Kidney epithelial cell (primary cell): Measurements from ENCODE around the genes EMILIN1, CGREF1 and ZNF513.

DNA sequence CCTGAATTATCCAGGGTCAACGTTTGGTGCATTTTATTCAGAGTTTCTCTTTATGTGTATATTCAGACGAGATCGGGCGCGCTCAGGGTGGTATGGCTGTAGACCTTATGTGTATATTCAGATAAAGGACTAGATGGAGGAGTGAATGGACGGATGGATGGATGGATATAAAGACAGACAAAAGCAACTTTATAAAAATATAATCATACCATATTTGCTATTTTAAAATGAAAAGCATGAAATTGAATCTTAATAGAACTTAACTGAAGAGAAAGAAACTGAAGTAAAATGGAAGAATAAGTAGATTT, 9.2 kb downstream of the FAM166C start:
- RAMPAGE, long total RNA, result no peak
- RRBS, result no CpG with 5 or more reads among the region's 6 CpGs

DNA sequence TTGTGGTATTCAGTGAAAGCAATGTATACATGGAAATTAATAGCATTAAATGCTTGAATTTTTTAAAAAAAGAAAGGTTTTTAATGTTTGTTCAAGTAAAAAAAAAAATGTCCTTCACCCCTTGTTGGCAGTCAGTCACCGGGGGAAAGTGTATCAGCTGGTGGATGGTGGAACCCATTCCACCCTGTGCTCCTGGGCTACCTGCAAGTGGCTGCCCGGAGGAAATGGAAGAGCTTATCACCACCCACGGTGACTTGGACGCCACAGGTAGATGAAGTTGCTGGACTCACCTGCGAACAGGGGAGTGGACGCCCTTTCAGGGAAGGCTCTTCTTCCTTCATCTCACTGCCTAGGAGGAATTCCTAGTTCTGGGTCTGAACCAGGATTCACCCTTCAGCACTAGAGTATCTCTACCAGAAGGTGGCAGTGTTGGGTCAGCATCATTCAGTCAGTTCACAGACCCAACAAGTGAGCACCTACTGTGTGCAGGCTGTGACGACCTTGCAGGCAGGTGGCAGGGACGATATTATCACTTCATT, 35.9 kb downstream of the CIB4 start:
- RAMPAGE, long total RNA, result no peak
- RRBS, result 61% methylated on average over 2 of the region's 8 CpGs

- RAMPAGE, long total RNA, result no peak
- RRBS, result no CpG with 5 or more reads among the region's 16 CpGs
Observed at GRCh38 chr2:26692213-26692598, 316 bp upstream of the KCNK3 start.

- RAMPAGE, long total RNA, result no peak
- RRBS, result no CpG with 5 or more reads among the region's 16 CpGs
Observed at GRCh38 chr2:26706784-26707546, 14.4 kb downstream of the KCNK3 start.

- RAMPAGE, long total RNA, result no peak
- RRBS, result no CpG with 5 or more reads among the region's 15 CpGs
Observed at GRCh38 chr2:26768957-26769970, 5.2 kb downstream of the SLC35F6 start.

DNA sequence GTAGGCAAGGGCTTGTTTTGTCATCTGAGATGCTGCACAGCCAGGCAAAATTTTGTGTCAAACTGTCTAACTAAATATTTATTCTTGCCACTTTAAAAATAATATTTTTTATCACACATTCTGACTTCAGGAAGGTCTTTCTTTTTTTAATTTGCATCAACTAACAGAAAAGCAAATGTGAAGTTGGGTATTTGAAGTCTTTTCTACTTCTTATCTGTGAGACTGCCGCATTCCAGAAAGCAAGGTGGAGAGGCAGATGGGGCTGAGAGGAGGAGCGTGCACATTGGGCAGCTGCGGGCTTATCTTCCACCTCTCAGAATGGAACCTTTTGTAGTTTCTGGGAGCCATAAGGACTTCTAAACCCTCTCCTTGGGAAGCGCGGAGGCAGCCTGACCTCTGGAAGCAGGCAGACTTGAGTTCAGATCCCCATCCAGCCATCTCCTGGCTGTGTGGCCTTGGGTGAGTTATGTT, 3.9 kb downstream of the MAPRE3 start:
- RAMPAGE, long total RNA, result no peak
- RRBS, result no CpG with 5 or more reads among the region's 5 CpGs

DNA sequence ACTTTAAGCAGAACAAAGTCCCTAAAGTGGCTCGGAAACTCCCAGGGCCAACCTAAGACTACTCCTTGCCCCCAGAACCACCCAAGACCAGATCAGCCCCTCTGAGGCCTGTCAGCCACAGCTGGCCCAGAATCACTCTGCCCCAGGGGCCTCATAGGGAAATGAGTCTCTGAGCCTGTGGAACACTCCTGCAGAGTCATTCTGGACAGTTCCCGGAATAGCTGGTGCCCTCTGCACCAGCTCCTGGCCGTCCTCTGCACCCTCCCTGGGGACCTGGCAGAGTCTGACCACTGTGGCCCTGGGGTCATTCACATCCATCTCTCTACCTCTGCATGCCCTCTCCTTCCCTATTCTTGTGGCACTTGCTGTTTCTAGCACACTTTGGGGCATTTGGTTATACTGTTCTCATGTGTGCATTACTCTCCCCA, 14.6 kb upstream of the TMEM214 start:
- RAMPAGE, long total RNA, result no peak
- RRBS, result no CpG with 5 or more reads among the region's 3 CpGs

DNA sequence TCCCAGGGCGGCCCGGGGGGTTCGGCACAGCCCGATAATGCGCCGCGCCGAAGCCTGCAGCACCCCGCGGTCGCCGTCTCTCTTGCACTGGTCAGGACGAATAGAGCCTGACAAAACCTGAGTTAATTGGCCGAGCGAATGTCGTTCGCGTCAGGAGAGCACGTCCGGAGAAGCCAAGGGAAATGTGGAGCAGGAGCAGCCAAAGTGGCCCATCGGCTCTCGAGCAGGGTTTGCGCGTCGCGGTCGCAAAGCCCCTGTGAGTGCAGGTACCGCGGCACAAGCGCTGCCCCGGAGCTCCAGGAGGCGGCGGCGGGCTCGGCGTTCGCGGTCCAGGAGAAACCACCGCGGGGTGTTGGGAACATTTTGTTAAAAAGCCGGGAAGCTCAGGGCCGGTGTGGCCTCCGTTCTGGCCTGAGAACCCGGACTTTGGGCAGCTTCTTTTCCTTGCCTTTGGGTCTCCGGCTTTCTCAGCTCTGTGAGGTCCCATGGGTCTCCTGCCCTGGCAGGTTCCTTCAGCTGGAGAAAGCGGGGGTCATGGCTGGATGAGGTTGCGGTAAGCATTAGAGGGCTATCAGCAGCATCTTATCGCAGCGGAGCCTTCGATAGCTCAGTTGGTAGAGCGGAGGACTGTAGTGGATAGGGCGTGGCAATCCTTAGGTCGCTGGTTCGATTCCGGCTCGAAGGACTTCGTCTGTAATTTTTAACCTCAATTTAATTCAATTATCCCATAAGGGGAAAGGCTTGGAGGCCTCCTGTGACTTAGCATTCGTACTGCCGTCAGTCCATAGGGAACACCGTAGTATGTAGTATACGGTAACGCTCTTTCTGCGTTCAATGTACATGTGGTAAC, 1.1 kb upstream of the AGBL5 start:
- RAMPAGE, long total RNA, result no peak
- RRBS, result under 1% methylated on average over 11 of the region's 63 CpGs

- RAMPAGE, long total RNA, result no peak
- RRBS, result no CpG with 5 or more reads among the region's 6 CpGs
Observed at GRCh38 chr2:27070244-27070956, 1.1 kb downstream of the OST4 start.

DNA sequence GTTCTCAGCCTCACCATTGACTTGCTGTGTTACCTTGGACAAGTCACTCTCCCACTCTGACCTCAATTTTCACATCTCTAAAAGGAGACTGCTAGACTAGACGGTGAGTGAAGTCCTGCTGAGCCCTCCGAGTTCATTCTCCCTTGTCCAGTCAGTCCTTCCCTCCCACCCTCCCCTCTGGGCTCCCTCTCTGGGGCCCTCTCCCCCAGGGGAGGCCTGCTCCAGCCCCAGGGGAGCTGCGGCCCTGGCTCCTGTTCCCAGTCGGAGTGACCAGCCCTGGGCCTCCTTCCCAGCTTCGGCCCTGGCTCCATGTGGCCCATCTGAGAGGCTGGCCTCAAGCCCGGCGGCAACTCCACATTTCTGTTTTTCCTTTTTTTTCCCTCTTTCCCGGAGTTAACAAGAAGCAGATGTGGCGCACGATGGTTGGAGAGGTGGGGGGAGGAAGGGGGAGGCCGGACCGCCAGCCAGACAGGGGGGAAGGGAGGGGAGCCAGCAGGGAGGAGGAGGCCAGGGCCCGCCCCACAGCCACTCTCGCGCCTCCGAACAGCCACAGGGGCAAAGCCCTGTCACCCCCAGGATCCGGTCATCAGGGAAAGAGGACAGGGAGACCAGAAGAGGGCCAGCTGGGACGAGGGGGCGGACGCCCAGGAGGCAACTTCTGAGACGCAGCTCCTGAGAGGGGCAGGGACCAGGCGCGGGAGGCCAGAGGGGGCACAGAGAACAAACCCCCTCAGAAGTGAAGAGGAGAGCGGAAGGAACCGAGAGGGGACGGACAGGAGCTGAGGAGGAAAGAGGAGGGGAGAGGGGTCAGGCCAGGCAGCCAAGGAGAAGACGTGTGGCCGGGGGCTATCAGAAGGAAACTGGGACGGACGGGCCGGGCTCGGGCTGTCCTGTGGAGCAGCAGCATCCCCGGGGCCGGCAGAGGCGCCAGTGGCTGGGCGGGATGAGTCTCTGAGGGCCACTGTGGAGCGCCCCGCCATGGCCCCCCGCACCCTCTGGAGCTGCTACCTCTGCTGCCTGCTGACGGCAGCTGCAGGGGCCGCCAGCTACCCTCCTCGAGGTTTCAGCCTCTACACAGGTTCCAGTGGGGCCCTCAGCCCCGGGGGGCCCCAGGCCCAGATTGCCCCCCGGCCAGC, at the start of gene EMILIN1:
TSS of gene EMILIN1 (plus strand) at position 528 of the 1,136 bp plus-strand sequence.
- RAMPAGE, long total RNA, result start-site peak on the plus strand centred at position 555 of the sequence, 143 bp wide, 67 and 37 reads in 2 replicates
- RRBS, result 42% methylated on average over 8 of the region's 44 CpGs

DNA sequence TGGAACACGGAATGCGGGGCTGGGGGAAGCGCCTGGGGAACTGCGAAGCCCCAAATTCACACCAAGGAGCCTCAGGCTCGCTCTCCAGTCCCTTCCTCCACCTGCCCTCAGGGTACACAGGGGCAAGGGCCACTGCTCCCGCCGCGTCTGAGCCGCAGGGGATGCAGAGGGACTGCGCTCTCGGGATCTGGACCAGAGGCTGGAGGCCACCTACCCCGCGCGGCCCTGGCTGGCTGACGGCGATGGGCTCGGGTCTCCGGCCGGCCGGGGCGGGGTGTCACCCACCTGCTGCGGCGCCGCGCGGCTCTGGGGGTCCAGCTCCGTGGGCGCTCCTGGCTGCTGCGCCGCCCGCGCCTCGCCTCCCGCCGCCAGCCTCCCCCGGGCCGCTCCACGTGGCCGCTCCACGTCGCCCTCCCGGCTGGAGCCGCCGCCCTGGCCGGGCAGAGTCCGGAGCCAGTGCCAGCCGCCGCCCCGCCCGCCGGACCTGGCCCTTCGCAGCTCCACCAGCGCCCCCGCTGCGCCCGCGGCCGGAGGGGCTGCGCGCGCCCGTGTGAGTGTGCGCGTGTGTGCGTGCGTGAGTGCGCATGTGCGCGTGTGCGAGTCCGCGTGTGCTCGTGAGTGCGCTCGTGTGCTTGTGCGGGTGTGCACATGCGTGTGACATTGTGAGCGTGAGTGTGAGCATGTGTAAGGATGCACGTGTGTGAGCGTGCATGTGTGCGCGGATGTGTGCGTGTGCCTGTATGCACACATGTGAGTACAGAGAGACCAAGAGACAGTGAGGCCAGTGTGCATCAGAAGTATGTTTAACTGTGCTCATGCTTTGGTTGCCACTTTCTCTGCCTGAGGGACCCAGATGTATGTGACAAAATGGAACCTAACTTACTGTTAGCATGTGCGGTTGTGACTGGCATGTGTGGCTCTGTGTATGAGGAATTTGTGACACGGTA, at the start of gene CGREF1:
TSS of gene CGREF1 (minus strand) at position 568 of the 947 bp plus-strand sequence.
- RAMPAGE, long total RNA, result no peak
- RRBS, result 1% methylated on average over 15 of the region's 85 CpGs

DNA sequence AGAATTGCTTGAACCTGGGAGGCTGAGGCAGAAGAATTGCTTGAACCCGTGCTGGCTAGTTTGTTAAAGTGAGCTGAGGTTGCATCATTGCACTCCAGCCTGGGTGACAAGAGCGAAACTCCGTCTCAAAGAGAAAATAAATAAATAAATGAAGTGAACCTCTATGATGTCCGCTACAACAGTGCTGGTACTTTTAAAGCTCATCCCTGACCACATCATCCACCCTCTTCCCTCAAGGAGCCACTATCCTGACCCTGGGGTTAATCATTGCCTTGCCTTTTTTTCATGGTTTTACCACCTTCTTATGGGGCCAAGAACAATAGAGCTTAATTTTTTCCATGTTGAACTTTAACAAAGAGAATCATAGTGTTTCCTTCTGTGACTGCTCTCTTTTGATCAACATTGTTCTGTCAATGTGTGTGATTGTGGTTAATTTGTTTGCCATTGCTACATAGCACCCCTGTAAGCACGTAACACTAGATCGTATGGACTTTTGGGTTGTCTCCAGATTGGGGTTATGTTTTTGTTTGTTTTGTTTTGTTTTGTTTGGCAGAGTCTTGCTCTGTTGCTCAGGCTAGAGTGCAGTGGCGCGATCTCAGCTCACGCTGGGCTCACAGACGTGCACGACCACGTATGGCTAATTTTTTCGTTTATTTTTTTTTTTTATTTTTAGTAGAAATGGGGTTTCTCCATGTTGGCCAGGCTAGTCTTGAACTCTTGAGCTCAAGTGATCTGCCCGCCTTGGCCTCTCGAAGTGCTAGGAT, 17.0 kb upstream of the ATRAID start:
- RAMPAGE, long total RNA, result no peak
- RRBS, result no CpG with 5 or more reads among the region's 15 CpGs

- RAMPAGE, long total RNA, result no peak
- RRBS, result no CpG with 5 or more reads among the region's 7 CpGs
Observed at GRCh38 chr2:27208357-27209116, 3.3 kb upstream of the ATRAID start.

GRCh38 chr2:27342773-27343631, 13.6 kb downstream of the GTF3C2 start:
- RAMPAGE, long total RNA, result no peak
- RRBS, result no CpG with 5 or more reads among the region's 13 CpGs

DNA sequence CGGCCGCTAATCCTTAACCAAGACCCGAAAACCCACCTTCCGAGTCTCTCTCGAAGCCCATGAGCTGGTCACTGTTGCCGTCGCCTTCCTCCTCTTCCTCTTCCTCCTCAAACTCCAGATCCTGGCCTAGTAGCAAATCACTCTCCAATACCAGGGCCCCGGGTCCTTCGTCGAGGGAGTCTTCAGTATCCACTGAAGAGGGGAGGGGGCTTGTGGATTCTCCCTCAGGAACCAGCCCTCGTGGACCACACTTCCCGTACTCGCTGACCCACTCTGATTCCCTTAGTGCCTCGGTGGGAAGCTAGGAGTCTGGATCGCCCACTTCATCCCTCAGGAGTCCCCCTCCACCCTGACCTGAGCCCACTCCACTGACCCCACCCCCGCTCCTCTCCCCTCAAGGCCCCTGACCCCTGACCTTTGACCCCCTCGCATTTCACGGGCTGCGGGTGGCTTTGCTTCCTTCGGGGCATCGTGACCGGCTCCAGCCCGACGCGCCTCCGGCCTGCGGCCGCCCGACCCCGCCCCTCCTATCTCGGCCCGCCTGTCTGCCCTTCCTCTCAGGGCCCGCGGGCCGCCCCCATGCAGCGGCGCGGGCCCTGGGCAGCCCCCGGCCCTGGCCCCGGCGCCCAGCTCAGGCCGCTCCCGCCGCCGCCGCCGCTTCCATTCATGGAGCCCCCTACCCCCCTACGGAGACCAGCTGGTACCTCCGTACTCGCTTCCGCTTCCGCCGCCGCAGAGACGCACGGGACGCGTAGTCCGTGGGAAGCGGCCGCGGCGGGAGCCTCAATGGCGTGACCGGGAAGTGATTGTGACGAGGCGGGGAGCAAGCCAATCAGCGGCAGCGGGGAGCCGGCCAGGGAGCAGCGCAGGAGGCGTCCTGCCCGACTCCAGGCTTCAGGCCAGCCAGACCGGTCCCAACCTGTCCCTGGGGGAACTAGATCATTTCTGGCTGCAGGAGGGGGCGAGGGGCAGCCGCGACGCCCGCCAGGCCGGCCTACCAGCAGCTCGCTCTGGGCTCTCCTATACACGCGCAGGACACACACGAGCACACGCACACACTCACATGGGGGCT, at the start of gene ZNF513:
TSS of gene ZNF513 (minus strand) at position 678 of the 1,072 bp plus-strand sequence.
- RAMPAGE, long total RNA, result no peak
- RRBS, result 7% methylated on average over 16 of the region's 85 CpGs

GRCh38 chr2:27383860-27384334, 3.4 kb upstream of the ZNF513 start:
- RAMPAGE, long total RNA, result no peak
- RRBS, result no CpG with 5 or more reads among the region's 3 CpGs

DNA sequence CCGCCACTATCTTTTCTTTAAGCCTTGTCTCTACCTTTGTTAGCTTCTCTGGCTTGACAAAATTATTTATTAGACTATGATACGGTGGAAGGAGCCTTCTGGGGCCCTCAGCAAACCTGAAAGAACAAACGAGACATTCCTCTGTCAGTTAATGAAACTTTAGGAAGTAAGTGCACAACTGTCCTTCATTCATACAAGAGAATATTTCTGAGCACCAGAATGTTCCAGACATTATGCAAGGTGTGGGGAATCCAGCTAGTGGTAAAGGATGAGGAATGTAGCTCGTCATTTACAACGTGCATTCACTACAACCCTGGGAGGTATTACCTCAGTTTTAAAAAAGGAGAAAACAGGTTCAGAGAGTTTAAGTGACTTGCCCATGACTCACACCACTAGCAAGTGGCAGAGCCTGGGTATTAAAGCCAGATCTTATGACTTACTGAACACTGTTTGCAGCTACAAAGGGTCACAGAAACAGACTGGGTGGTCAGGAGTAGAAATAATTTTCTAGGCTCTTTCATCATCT, 947 bp downstream of the CCDC121 start:
- RAMPAGE, long total RNA, result no peak
- RRBS, result no CpG with 5 or more reads among the region's 5 CpGs

GRCh38 chr2:27701502-27702002, 37.9 kb downstream of the SLC4A1AP start:
- RAMPAGE, long total RNA, result no peak
- RRBS, result no CpG with 5 or more reads among the region's 6 CpGs

GRCh38 chr2:27705547-27706816, 42.3 kb downstream of the SLC4A1AP start:
- RAMPAGE, long total RNA, result no peak
- RRBS, result no CpG with 5 or more reads among the region's 9 CpGs

- RAMPAGE, long total RNA, result no peak
- RRBS, result no CpG with 5 or more reads among the region's 6 CpGs
Observed at GRCh38 chr2:27707876-27708449, 44.3 kb downstream of the SLC4A1AP start.